SK-N-MC (cell line): ENCODE data around the genes ABL2 and AXDND1.

- RRBS, result no CpG with 5 or more reads among the region's 1 CpG
Observed at GRCh38 chr1:179034610-179035158, 9.0 kb downstream of the FAM20B start.

DNA sequence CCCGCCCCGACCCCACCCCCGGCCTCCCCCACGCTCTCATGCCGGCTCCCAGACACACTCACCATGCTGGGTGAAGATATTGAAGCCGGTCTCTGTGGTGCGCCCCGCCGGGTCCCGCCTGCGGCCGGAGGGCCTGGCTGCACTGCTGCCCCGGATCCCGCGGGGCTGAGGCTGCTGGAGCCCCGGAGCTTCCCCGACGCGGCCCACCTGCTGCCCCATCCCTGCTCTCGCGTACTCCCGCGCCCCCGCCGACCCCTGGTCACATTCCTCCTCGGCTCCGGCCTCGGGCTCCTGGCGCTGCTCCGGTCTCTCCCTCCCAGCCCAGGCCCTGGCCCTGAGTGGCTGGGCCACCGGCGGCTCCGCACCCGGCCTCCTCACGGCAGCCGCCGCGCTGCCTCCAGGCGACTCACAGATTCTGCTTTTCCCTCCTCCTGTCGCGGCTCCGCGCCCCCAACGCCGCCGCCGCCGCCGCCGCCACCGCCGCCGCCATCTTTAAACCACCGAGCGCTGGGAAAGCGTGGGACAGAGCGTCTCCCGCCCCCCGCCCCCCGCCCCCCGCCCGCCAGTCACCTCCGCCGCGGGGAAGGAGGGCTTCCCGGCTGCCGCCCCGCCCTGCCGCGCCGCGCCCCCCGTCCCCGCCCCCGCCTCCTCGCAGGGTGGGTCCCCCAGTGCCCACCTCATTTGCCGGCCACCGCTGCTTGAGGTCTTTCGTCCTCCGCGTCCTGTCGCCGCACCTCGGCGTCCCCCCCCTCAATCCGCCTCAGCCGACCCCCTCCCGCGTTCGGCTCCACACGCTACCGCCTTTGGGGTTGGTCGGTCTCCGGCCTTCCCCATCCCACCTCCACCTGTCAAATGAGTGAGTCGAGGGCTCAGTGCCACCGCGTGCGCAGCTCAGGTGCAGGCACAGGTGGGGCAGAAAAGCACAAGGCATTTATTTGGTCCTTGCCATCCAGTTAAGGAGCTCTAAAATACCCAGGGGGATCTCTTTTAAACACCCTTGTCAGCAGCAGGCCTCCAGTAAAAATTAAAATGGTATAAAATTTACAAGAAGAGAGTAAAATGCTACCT lies at the start of gene ABL2:
Gene ABL2 (minus strand): TSS at position 499 of the 1,068 bp plus-strand sequence.
- RRBS, result 2% methylated on average over 19 of the region's 98 CpGs

GRCh38 chr1:179365546-179366837 lies at the start of gene AXDND1:
TSS of gene AXDND1 (plus strand) at chr1:179365971.
- RRBS, result 3% methylated on average over 8 of the region's 62 CpGs

GRCh38 chr1:179881307-179881788 lies 737 bp upstream of the TOR1AIP1 start:
- RRBS, result no CpG with 5 or more reads among the region's 7 CpGs

DNA sequence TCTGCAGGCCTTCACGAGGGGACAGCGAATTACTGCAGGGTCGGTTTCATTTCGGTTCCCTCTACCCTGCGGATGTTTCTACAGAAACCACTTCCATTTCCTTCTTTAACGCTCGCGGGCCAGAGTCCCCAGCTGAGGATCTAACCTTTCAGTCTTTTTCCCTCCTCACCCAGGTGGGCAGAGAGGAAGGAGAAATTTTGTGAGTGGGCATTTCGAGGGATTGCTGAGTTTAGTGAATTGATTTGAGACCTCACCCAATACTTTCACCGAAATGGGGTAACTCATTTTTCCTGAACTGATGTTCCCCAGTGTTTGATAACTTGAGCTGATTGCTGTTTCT lies 1.2 kb downstream of the TOR1AIP1 start:
- RRBS, result no CpG with 5 or more reads among the region's 10 CpGs

GRCh38 chr1:180031176-180031462 lies 76.5 kb downstream of the CEP350 start:
- RRBS, result no CpG with 5 or more reads among the region's 1 CpG

DNA sequence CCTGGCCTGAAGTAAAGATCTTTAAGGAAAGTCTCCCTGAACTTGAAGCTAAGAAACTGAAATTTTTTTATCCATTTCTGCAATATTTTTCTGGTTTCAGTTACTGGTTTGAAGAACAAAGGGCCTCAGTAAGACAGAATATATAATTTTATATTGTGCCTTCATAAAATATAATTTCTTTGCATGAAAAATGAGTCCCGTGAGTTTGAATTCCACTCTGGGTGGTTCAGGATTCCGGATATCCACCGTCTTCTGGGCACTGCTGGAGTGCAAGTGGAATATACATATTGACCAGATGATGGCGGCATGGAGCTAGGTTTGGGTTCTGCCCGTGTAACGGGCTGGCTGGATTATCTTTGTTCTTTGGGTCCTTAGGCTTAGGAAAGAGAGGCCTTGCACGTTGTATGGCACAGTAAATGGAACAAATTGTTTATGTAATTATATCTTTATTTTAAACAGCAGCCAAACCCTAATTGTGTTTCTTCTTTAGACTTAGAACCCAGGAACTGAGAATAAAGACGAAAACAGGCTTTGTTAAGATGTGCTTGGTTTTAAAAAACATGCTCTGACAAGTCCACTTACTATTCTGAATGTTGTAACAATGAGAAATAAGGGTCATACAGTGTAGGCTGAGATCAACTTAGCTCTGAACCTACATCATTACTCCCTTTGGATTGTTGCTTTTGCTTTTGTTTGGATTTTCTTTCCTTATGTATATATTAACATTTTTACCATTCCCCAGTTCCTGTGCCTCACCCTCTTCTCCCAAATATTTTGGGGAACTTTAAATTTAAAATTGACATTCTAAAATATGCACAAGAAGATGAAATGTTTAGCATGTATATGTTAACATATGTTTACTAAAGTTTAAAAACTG lies 13.6 kb upstream of the ACBD6 start:
- RRBS, result no CpG with 5 or more reads among the region's 8 CpGs

- RRBS, result no CpG with 5 or more reads among the region's 11 CpGs
Observed at GRCh38 chr1:180541027-180541673, 38.8 kb upstream of the ACBD6 start.

DNA sequence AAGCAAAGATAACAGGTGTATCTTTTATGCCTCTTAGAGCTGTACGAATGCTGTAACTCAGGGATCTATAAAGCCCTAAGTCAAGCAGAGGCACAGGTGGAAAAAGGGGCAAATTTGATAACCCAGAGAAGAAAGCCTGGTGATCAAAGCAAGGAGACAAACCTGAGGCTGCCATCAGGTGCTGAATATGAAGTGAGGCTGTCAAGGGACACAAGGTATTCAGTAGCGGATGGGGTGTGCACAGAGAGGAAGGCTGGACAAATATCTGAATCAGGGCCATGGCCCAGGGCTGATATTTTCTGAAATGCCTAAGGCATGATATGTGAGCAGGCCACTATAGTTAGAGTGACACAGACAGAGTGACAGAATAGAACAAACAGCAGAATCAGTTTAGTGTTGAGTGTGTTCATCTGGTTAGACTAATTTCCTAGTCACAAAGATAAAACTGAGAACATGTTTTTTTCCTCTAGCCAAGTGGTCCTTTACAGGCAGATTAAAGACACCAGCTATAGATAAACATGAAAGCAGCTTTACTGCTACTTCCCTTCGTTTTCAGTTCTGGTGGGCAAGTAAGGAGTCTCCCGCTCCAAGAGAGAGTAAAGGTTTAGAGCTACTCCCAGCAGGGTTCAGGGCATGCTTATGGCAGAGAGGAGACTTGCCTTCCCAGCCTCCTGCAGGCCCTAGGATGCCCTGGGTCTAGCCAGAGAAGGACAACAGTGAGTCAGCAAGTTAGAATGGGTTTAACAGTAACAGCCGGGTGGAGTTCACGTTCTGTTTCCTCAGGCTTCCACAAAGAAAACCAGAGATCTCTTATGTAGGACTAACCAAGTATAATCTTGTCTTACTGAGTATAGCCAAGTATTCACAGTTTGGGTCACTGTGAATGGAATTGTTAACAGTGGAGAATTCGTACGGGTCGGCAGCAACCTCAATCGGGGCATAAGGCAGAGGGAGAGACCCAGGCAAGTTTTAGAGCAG lies 60.4 kb upstream of the ACBD6 start:
- RRBS, result no CpG with 5 or more reads among the region's 10 CpGs

GRCh38 chr1:180917202-180917764 lies 4.6 kb downstream of the KIAA1614 start:
- RRBS, result no CpG with 5 or more reads among the region's 9 CpGs

DNA sequence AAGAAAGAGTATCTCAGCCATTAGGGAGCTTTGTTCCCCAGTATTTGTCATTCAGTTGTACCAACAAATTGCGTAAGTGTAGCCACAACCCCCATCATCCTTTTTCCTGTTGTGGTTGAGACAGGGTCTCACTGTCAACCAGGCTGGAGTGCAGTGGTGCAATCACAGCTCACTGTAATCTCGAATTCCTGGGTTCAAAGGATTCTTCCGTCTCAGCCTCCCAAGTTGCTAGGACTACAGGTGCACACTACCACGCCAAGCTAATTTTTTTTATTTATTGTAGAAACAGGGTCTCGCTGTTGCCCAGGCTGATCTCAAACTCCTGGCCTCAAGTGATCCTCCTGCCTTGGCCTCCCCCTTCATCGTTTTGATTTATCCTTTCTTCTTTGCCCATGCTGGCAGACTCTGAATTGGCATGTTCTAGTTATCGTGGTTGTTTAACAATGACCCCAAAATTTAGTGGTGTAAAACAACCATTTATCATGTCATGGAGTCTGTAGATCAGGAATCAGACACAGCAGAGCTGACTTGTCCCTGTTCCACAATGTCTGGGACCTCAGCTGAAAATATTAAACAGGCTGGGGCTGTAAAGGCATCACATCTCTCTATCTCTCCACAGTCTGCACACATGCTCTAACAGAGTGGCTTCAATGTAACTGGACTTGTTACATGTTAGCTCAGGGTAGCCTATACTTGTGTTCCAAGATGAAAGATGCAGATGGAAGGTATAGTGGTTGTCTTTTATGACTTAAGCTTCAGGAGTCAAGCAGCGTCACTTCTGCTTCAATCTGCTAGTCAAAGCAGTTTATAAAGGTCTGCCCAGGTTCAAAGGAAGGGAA lies 9.2 kb downstream of the STX6 start:
- RRBS, result no CpG with 5 or more reads among the region's 8 CpGs

DNA sequence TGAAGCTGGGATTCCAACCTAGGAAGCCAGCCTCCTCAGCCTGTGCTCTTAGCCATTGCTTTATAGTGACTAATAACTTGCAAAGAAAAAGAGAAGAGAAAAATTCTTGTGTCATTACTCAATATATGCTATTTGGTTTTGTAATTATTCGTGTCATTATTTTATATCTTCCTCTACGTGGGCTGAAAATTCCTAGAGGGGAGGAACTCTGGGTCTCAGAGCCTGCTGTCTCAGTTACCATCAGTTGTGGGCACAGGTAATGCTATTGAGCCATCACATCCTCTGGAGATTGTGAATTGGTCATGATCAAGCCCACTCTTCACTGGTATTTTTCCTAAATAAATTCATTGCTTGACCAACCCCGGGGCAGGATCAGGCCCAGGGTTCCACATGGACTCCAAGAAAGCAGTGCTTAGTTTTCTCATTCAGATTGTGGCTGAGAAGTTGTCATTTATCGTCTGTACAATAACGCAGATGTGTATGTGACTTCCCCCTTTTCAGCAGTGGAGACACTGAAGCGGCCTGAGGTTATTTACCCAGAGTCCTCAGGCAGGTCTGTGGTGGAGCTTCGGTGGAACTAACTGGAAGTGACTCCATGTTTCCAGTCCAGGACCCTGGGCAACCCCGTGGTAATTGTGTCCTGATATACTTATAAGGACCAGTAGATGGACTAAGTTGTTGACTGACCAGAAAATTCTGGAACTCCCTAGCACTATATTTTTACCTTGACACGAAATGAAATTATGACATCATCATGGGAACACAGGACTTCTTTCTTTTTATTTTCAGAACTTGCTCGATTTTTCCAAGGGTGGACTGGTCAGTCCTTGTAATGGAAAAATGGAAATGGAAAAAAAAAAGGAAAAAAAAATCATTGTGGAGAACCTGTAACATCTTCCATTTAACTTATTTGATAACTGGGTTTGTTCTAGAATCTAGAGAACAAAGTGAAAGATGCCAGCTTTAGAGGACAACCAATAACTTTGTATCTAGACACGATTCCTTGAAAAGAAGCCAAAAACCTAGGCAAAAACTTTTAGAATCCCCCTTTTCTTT lies 1.1 kb upstream of the IER5 start:
- RRBS, result no CpG with 5 or more reads among the region's 11 CpGs

DNA sequence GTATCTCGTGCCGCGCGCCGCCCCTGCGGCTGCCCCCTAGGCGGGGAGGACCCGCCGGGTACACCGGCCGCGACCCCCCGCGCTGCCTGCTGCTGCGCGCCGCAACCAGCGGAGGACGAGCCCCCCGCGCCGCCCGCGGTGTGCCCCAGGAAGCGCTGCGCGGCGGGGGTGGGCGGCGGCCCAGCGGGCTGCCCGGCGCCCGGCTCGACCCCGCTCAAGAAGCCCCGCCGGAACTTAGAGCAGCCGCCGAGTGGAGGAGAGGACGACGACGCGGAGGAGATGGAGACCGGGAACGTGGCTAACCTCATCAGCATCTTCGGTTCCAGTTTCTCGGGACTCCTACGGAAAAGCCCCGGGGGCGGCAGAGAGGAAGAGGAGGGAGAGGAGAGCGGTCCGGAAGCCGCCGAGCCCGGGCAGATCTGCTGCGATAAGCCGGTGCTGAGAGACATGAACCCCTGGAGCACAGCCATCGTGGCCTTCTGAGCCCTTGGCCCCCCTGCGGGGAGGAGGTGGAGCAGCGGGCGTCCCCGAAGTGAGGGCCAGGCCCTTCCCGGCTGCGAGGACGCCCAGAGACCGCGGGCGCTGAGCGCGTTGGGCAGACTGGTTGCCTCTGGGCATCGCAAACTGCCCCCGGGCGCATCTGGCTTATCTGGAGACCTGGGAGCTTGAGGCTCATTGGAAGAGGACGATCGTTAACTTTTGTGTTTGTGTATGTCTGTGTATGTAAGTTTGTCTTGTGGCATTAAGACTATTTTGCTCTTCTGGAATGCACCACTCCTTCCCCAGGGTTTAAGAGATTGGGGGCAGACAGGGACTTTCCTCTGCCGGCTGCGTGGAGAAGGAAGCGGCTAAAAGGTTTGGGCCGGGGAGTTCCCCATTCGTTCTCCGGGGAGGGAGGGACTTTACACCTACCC lies 1.2 kb downstream of the IER5 start:
- RRBS, result under 1% methylated on average over 26 of the region's 82 CpGs

GRCh38 chr1:181141339-181142031 lies 53.0 kb downstream of the IER5 start:
- RRBS, result no CpG with 5 or more reads among the region's 10 CpGs

GRCh38 chr1:181396051-181396998 lies 87.0 kb upstream of the CACNA1E start:
- RRBS, result no CpG with 5 or more reads among the region's 7 CpGs

- RRBS, result no CpG with 5 or more reads among the region's 6 CpGs
Observed at GRCh38 chr1:182002929-182003439, 58.5 kb downstream of the ZNF648 start.

DNA sequence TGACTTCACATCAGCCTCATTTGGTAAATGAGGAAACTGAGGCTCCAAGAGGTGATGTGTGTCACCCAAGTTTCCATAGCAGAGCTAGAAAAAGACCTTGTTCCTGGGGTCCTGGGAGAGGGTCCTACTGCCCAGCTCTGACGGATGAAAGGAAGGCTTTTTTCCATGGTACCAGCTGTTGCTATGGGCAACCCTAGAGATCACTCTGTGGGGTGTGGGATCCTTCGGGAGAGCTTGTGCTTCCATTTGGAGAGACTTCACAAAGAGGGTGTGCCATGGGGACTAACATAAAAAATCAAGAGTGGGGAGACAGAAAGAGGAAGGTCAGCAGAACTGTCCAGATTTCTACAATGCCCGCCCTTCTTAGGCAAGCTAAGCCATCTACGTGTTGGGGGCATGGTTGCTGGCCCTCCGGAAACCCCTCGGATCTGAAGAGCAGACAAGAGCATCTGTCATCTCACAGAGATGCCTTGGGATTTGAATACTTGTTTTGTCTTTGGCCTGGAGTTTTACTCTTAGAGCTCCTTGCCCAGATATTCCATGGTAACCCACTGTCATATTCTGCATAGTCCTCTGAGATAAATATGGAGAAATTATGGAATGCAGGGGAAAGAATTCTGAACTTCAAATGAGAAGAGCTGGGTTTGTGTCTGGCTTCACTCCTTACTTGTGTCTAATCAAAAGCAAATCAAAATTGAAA lies 83.9 kb upstream of the ZNF648 start:
- RRBS, result no CpG with 5 or more reads among the region's 6 CpGs

- RRBS, result no CpG with 5 or more reads among the region's 9 CpGs
Observed at GRCh38 chr1:182388169-182389287, 3.1 kb downstream of the GLUL start.

GRCh38 chr1:182842312-182843080 lies 3.3 kb downstream of the DHX9 start:
- RRBS, result no CpG with 5 or more reads among the region's 6 CpGs